Zone of skin (tissue), 1 donor: ENCODE measurements around a stretch of chr10.

- RRBS = no CpG with 5 or more reads among the region's 9 CpGs
These were observed 233.4 kb downstream of the RPS24 start for GRCh38 chr10:78266931-78267603.

DNA sequence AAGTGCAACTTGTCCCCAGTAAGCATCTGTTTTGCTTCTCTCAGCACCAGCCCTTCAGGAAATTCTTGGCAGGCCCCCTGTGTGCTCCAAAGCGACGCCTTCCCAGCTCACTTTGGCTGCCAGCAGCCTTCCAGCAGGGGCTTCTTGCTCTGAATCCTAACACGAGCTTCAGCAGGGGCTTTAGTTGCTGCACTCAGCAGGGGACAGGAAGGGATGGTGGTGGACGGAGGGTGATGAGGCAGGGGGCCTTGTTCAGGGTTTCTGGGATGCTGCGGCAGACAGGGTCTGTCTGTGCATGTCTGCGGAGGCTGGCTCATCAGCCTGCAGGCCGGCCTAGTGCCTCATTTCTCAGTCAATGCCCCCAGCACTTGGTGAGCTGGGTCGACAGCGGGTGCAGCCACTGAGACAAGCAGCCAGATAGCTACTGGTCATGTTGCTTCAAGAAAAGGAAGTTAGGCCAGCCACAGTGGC is 368.3 kb downstream of the RPS24 start:
- RRBS = no CpG with 5 or more reads among the region's 9 CpGs

GRCh38 chr10:78851452-78852270 is 217.1 kb upstream of the ZMIZ1 start:
- RRBS = no CpG with 5 or more reads among the region's 9 CpGs

DNA sequence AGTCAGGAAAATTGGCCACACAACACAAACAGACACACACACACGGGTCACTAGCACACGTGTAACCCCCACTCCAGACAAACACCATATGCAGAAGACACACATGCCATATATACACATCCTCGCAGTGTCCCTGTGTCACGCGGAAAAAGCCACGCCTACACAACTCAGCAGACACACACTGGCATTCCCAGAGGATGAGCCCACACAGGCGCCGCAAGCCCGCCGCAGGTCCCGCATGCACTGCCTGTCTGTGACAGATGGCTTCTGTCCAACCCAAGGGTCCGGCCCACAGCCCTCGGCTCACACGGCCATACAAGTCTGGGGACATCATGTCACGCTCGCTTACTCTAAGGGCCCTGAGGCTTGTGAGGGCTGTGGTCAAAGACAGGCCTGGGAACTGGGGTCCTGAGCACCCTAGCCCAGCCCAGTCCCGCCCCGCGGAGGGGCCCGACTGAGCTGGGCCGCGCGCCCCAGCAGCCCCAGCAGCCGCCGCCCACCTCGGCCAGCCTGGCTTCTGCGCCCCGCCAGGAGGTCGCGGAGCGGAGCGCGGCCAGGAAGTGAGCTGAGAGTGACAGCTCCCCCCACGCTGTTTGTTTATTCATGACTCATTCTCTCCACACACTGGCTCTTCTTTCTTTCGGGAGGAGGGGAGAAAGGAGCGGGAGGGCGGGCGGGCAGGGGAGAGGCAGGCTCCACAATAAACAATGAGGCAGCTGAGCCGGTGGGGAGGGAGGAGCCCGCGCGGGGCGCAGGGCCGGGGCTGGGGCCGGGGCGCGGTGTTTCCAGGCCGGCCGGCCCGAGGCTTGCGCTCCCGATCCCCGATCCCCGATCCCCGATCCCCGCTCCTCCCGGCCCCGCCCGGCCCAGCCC is 95.4 kb upstream of the ZMIZ1 start:
- RRBS = 4% methylated on average over 15 of the region's 59 CpGs

DNA sequence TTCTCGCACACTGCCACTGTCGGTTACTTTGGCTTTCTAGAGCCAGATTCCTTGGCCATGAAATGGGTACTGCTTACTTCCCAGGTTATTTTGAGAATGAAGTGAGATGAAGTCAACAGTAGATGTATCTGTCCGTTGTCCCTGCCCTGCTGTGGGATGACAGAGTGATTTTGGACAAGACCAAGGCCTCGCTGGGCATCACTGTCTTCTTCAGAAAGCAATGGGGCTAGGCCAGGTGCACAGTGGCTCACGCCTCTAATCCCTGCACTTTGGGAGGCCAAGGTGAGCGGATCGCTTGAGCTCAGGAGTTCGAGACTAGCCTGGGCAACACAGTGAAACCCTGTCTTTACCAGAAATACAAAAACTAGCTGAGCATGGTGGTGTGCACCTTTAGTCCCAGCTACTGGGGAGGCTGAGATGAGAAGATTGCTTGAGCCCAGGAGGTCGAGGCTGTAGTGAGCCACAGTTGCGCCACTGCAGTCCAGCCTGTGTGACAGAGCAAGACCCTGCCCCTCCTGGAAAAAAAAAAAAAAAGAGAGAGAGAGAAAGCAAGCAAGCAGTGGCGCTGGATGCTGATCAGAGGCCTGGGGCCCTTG is 25.8 kb downstream of the ZMIZ1 start:
- RRBS = no CpG with 5 or more reads among the region's 11 CpGs

DNA sequence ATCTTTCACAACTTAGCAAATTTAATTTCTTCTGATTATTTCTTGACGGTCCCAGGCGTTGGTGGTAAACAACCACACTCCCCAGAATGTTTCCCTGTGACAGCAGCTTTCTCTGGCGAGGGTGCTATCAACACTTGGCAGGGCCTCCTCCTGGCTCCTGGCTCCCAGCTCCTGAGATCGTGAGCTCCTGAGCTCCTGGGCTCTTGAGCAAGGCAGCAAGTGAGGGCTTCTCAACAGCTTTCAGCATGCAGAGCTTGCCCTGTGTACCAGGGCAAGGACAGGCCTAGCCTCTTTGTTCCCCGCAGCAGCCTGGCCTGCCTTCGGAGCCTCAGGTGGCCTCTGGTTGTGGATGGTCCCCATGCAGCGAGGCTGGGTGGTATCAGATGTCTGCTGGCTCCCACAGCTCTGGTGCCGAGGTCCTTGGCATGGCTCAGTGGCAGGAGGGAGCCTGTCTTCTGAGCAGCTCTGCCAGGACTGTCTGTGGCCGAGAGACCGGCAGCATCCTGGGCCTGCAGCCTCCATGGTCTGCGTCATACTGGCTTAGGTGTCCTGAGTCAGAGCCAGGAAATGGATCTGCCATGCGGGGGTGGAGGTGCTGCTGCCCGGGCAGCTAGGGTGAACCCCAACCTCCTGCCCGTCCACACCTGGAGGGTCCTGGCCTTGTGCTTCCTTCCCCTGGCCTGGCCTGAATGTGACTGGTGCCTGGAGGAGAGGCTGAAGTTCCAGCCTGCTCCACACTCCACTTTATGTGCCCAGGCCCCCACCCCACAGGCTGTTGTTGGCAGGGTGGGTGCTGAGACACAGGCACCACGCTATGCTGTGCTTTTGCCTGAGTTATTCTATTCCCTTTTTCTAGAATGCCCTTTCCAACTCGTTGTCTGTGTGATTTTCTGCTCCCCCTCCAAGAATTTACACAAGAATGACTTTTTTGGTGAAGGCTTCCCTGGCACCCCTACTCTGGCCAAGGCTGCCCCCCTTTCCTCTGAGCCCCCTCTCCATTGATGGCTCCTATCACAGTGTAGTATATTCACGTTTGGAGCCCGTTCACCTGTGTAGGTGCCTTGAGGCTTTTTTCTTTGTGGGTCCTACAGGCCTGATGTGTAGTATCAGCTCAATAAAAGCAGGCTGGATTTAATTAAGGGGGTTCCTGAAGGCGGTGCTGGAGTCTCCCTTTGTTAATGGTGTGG is 44.4 kb downstream of the ZMIZ1 start:
- RRBS = 4% methylated on average over 3 of the region's 19 CpGs

DNA sequence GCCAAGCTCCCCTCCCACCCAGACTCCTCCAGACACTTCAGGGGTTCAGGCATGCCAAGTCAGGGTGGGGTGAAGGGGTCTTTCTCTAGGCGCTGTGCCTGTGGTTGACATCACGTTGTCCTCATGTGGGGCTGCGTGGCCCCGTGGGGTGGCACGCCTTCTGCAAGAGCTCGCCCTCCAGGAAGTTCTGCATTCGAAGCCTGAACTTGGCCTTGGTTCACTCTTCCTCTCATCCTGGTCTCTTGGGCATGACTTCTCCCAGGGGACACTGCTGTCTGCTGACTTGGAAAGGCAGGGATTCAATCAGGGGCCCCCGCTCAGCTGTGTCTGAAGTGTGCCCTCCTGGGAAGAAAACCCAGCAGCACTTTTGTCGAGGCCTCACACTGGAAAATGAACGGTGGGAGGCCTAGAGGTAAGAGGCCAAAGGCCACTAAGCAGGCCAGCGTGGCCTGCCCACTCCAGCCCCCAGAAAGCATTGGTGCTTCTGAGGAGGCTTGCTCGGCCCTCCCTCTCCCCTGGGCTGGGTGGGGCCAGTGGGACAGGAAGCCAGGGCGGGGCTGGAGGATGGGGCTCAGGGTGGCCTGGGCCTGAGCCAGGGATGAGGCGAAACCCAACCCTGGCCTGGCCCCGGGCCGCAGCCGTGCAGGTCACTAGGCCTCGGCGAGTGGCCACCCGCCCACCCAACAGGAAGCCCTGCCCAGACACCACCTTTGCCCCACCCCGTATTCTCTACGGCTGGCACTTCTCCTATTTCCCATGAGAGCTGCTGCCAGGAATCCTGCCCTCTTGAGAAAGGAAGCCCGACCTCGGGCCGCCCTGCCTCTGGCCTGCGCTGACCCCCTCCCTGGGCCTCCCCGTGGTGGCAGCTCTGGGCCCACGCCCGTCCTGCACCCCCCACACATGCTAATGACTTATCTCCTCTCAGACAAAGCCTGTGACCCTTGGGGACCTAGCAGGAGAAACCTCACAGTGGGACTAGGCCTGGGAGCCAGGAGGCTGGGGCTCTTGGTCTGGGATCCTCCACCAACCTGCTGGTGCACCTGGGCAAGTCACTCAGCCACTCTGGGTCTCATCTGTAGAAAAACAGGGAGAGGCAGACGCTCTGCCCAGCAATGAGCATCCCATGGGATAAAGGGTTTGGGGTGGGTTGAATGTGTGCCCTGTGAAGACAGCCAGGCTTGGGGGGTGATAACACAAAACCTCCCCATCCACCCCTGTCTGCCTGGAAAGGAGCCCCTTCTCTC is 81.2 kb downstream of the ZMIZ1 start:
- RRBS = no CpG with 5 or more reads among the region's 30 CpGs

DNA sequence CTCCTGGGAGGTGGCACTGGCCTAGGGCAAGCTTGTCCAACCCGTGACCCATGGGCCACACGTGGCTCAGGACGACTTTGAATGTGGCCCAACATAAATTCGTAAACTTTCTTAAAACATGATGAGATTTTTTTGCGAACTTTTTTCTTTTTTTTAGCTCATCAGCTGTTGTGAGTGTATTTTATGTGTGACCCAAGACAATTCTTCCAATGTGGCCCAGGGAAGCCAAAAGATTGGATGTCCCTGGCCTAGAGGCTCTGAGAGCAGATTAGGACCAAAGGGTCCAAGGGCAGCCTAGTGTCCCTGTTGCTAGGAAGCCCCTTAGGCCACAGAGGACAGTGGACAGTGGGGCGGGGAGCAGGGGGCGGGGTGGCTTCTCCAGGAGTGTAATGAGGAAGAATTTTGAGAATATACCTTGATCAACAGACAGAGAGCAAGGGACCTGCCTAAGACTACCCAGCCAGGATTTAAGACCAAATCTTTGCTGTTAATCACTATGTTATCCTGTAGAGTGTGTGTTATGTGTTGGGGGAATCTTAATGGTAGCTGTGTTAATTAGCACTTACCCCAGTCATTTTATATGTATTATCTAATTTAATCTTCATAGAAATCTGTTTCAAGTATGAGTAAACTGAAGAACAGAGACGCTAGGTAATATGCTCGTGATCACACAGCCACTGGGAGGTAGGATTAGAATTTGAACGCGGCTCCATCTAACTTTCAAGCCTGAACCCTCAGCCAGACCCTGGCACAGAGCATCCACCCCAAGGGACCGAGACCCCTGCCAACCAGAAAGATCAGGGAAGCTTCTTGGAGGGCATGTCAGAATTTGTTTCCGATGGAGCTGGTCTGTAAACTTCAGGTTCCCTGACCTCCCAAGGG is 104.6 kb downstream of the ZMIZ1 start:
- RRBS = no CpG with 5 or more reads among the region's 13 CpGs

GRCh38 chr10:79178850-79179152 is 110.0 kb downstream of the ZMIZ1 start:
- RRBS = no CpG with 5 or more reads among the region's 5 CpGs

- RRBS = 41% methylated on average over 3 of the region's 32 CpGs
These were observed 48.2 kb upstream of the PPIF start for GRCh38 chr10:79298703-79299777.

DNA sequence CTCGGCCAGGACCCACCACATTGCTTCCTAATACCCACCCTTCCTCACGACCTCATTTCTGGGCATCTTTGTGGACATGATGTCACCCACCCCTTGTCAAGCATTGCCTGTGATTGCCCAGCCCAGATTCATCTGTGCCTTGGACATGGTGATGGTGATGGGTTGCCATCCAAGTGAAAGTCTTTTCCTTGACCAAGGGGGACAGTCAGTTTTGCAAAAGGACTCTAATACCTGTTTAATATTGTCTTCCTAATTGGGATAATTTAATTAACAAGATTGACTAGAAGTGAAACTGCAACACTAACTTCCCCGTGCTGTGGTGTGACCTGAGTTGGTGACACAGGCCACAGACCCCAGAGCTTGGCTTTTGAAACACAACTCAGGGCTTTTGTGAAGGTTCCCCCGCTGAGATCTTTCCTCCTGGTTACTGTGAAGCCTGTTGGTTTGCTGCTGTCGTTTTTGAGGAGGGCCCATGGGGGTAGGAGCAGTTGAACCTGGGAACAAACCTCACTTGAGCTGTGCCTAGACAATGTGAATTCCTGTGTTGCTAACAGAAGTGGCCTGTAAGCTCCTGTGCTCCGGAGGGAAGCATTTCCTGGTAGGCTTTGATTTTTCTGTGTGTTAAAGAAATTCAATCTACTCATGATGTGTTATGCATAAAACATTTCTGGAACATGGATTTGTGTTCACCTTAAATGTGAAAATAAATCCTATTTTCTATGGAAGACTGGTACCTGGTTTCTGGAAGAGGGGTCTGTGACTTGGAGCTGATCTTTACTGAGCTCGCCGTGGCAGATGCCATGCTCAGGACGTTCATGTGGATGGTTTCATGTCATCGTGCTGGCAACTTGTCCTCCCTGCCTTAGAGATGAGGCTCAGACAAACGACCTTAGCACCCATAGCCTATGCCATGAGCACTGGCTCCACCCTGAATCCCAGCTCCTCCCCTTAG is 7.0 kb downstream of the PPIF start:
- RRBS = no CpG with 5 or more reads among the region's 11 CpGs

- RRBS = no CpG with 5 or more reads among the region's 18 CpGs
These were observed 46.1 kb downstream of the ZCCHC24 start for GRCh38 chr10:79399102-79399920.

- RRBS = 50% methylated on average over 8 of the region's 22 CpGs
These were observed 41.9 kb downstream of the ZCCHC24 start for GRCh38 chr10:79403400-79404128.

GRCh38 chr10:79446070-79447268 is 1.0 kb upstream of the ZCCHC24 start:
- RRBS = 4% methylated on average over 15 of the region's 56 CpGs

DNA sequence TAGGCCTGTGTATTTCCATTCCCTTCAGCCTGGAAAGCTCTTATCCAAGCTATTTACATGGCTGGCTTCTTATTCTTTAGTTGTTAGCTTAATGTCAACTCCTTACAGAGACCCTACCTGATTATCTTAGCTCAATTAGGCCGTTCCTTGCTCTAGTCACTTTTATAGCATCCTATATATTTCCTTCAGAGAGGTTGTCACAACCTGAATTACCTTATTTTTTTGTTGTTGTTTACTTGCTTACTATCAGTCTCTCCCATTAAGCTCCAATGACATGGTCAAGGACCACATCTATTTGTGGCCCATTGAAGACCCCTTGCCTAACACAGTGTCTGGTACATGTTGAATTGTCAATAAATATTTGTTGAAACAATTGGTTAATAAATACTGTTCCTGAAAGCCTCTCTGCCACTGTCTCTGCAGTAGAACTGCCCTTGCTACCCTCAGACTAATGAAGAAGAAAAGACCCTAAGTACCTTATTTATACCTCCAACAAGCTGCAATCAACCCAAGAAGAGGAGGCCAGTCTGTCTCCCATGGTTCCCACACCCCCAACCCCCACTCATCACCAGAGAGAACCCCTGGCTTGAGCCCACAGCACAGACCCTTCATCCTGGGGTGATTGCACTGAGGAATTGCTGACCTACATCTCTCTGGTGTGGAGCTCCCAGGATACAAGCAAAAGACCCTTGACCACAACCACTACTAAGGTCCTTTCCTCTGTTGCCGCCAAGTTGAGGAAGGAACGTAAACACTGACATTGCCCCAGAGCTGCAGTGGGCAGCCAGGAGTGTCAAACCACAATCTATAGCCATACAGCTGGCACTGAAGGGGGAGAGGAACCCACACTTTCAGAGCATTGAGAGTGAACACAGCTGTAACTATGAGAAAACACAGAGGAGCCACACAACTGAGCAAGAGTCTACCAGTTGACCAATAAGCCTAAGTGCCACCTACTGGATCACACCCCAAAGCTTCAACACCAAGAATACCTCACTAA is 45.2 kb downstream of the NUTM2B start:
- RRBS = no CpG with 5 or more reads among the region's 3 CpGs

DNA sequence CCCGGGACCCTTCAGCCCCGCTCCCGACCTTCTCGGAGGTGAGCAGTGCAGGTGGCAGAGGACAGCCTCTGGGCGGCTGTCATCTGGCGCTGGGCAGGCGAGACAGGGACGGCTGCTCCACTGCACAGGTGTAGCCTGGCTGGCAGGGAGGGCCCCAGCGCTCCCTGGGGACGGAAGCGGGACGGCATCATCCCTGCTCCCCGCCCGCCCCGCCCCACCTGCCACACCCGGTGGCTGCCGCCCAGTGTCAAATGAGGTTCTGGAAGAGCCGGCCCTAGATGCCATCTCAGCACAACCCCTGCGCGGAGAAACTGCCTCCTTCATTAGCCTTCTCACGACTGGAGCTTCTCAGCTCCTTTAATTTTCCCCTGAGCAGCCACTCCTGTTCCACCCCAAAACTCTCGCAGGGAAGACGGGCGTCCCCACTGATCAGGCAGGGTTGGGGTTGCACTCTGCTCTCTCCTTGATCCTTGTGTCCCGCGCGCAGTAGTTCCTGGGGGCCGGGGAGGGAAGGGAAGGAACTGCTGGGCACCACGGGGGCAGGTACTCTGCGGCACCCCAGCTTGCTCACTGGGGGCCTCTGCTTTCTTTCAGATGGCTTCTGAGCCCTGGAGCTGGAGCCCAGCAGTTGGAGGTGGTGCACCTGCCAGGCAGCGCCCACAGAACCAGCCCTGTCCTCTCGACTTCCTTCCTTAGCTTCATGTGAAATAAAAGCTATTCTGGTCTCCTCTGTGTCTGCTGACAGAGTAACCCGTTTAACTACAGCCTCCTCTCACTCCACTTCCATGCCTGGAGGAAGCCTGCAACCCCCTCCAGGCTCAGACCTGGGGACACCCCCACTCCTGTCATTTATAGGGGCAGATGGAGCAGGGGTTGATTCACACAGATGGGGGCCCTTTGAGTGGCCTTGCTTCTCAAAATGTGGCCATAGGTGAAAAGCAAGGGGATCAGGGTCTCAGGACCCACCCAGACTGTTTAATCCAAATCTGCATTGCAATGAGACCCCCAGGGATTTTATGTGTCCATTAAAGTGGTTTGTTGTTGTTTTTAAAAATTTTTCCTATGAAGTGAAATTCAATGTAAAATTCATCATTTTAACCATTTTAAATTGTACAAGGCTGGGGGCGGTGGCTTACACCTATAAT is 12.1 kb downstream of the PLAC9 start:
- RRBS = no CpG with 5 or more reads among the region's 34 CpGs

- RRBS = no CpG with 5 or more reads among the region's 6 CpGs
These were observed 26.1 kb downstream of the ANXA11 start for GRCh38 chr10:80179074-80179839.

- RRBS = no CpG with 5 or more reads among the region's 9 CpGs
These were observed 8.8 kb downstream of the ANXA11 start for GRCh38 chr10:80196202-80197187.

GRCh38 chr10:80271000-80271448 is 18.4 kb downstream of the MAT1A start:
- RRBS = no CpG with 5 or more reads among the region's 7 CpGs